HEK293 (cell line): Measurements from ENCODE around the genes MTOR, KIAA2013, PLOD1 and TNFRSF1B.

GRCh38 chr1:10628723-10629151 lies 154.0 kb downstream of the PEX14 start:
- PRO-cap = no peak
- RRBS, 2 experiments = no CpG with 5 or more reads among the region's 6 CpGs

- PRO-cap = no peak
- RRBS, 2 experiments = 93 to 94% methylated on average over 9 of the region's 22 CpGs
Measured at GRCh38 chr1:10635995-10636534, 160.4 kb downstream of the CASZ1 start.

DNA sequence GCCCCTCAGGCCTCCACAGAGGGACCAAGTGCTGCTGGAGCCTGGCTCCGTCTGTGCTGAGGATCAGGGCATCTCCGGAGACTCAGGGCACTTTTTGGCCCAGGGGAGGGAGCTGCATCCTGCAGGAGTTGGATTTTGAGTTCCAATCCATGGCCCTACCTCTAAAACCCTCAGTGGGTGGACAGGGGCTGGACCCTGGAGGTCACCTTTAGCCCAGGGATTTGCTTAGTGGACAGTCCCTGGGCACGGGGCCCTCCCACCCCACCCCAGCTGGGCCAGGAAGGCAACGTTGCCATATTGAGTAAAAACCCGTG lies 141.7 kb downstream of the CASZ1 start:
- PRO-cap = no peak
- RRBS, 2 experiments = no CpG with 5 or more reads among the region's 5 CpGs

DNA sequence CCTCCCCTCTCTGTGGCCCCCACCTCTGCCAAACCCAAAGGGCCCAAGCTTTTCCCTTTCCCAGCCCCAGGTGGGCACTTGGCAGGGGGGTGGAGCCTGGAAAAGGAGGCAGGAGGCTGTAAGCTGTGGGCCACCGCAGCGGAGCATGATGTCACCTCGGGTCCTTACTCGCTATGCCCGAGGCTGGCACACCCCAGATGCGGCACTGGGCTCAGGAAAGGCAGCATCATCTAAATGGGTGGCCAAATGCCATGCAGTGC lies 124.9 kb downstream of the CASZ1 start:
- PRO-cap = no peak
- RRBS, 2 experiments = no CpG with 5 or more reads among the region's 6 CpGs

- PRO-cap = bidirectional peak, plus-strand start at chr1:10694876, minus-strand start at chr1:10694665
- RRBS, 2 experiments = under 1 to 1% methylated on average over 33 of the region's 101 CpGs
Measured at GRCh38 chr1:10694613-10695196, 101.7 kb downstream of the CASZ1 start.

GRCh38 chr1:10862668-10863187 lies 66.3 kb upstream of the CASZ1 start:
- PRO-cap = no peak
- RRBS, 2 experiments = no CpG with 5 or more reads among the region's 14 CpGs

- PRO-cap = no peak
- RRBS, 2 experiments = 2 to 3% methylated on average over 24 to 28 of the region's 87 CpGs
Measured at GRCh38 chr1:10866592-10867724, 70.5 kb upstream of the CASZ1 start.

DNA sequence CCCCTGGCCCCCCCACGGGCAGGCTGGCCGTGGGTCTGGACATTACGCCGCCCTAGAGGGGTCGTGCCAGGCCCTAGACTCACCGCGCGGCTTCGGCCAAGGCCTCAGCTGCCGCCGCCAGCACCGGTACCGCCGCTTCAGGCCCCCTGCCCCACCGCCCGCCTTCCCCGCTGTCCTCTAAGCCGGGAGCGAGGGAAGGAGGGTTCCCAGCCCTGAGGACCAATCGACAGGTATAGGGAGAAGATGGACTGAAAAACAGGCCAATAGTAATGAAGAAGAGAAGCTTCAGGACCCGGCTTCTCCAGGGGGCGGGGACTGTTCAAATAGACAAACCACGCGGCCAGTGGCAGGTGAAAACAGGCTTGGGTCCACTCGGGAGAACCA lies at the start of gene MTOR:
TSS of gene MTOR (minus strand) at position 190 of the 384 bp plus-strand sequence.
- PRO-cap = bidirectional peak, plus-strand start outside the sequence, minus-strand start at position 179 of the sequence
- RRBS, 2 experiments = 1 to 2% methylated on average over 7 to 8 of the region's 25 CpGs

DNA sequence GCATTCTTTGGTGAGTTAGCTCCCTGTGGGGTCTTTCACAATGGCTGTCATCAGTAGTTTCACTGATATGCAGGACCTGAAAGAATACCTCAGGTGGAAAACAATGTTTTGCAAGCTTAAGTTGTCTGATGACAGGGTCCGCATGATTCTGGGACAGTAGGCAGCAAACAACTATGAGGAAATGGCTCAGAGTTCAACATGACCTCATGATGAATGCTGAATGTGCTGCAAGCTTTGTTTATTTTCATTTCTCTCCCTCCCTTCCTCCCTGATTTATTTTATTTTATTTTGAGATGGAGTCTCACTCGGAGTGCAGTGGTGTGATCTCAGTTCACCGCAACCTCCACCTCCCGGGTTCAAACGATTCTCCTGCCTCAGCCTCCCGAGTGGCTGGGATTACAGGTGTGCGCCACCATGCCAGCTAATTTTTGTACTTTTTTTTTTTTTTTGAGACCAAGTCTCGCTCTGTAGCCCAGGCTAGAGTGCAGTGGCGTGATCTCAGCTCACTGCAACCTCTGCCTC lies 5.2 kb upstream of the UBIAD1 start:
- PRO-cap = no peak
- RRBS, 2 experiments = no CpG with 5 or more reads among the region's 9 CpGs

GRCh38 chr1:11562665-11563096 lies 83.7 kb downstream of the DISP3 start:
- PRO-cap = no peak
- RRBS, 2 experiments = no CpG with 5 or more reads among the region's 6 CpGs

DNA sequence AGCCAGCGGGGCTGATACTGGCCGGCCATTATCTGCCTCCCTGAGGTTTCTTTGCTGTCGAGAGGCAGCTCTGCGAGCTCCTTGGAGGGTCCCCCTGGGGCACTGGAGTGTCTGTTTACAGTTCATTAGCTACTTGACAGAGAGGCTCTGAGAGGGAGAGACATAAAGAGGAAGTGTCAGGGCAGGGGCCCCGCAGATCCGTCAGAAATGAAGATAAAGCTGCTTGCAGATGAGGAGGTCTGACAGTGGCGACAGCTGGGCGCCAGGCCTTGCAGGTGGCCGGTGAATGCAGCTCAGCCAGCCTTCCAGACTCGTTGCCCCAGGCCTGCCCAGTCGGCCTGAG lies 84.6 kb downstream of the DISP3 start:
- PRO-cap = no peak
- RRBS, 2 experiments = 3 to 7% methylated on average over 3 of the region's 11 CpGs

GRCh38 chr1:11725305-11726137 lies 10.4 kb upstream of the AGTRAP start:
- PRO-cap = no peak
- RRBS, 2 experiments = no CpG with 5 or more reads among the region's 15 CpGs

GRCh38 chr1:11786428-11786625 lies 19.4 kb downstream of the MTHFR start:
- PRO-cap = no peak
- RRBS, 2 experiments = no CpG with 5 or more reads among the region's 6 CpGs

- PRO-cap = no peak
- RRBS, 2 experiments = no CpG with 5 or more reads among the region's 18 CpGs
Measured at GRCh38 chr1:11787602-11788486, 17.9 kb downstream of the MTHFR start.

- PRO-cap = no peak
- RRBS, 2 experiments = no CpG with 5 or more reads among the region's 14 CpGs
Measured at GRCh38 chr1:11833105-11833877, 14.3 kb downstream of the NPPA start.

GRCh38 chr1:11925717-11926812 lies at the start of gene KIAA2013:
Gene KIAA2013 (minus strand): TSS chr1:11926427.
- PRO-cap = bidirectional peak, plus-strand start at chr1:11926601, minus-strand start at chr1:11926420
- RRBS, 2 experiments = under 1 to 2% methylated on average over 29 of the region's 113 CpGs

DNA sequence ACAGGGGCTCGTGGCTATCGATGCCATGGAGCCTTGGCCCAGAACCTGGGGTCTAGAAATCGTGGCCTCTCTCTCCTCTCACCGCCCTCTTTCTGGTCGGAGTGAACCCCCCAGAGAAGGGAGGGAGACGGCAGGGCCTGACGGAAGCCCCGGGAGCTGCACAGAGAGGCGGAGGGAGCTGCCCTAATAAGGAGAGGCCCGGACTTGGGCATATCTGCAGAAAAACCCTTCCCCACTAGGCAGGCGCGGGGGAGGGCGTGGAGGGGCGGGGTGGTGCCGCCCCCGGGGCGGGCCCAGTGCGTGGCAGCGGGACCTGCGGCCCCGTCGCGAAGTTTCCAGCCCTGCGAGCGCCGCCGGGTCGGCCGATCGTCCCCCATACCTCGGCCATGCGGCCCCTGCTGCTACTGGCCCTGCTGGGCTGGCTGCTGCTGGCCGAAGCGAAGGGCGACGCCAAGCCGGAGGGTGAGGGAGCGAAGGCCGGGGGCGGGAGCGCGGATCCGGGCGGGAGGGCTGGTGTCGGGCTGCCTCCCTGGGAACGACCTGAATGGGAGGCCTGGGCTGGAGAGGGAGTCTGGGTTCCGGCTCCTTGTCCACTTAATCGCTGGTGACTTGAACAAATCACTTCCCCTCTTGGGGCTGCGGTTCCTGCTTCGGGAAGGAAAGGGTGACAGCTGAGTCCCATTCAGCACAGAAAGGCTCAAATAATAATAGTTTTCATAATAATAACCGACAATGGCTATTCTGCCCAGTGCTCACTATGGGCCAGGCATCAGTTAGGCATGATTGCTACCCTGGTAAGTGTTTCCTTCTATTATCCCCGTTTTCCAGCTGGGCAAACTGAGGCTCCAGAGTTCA lies at the start of gene PLOD1:
TSS of gene PLOD1 (plus strand) at position 324 of the 855 bp plus-strand sequence.
- PRO-cap = bidirectional peak, plus-strand start at position 161 of the sequence, minus-strand start at position 94 of the sequence; bidirectional peak, plus-strand start at position 338 of the sequence, minus-strand start at position 406 of the sequence
- RRBS, 2 experiments = 1 to 2% methylated on average over 31 of the region's 52 CpGs

GRCh38 chr1:11967235-11967674 lies 13.0 kb upstream of the MFN2 start:
- PRO-cap = no peak
- RRBS, 2 experiments = no CpG with 5 or more reads among the region's 4 CpGs

DNA sequence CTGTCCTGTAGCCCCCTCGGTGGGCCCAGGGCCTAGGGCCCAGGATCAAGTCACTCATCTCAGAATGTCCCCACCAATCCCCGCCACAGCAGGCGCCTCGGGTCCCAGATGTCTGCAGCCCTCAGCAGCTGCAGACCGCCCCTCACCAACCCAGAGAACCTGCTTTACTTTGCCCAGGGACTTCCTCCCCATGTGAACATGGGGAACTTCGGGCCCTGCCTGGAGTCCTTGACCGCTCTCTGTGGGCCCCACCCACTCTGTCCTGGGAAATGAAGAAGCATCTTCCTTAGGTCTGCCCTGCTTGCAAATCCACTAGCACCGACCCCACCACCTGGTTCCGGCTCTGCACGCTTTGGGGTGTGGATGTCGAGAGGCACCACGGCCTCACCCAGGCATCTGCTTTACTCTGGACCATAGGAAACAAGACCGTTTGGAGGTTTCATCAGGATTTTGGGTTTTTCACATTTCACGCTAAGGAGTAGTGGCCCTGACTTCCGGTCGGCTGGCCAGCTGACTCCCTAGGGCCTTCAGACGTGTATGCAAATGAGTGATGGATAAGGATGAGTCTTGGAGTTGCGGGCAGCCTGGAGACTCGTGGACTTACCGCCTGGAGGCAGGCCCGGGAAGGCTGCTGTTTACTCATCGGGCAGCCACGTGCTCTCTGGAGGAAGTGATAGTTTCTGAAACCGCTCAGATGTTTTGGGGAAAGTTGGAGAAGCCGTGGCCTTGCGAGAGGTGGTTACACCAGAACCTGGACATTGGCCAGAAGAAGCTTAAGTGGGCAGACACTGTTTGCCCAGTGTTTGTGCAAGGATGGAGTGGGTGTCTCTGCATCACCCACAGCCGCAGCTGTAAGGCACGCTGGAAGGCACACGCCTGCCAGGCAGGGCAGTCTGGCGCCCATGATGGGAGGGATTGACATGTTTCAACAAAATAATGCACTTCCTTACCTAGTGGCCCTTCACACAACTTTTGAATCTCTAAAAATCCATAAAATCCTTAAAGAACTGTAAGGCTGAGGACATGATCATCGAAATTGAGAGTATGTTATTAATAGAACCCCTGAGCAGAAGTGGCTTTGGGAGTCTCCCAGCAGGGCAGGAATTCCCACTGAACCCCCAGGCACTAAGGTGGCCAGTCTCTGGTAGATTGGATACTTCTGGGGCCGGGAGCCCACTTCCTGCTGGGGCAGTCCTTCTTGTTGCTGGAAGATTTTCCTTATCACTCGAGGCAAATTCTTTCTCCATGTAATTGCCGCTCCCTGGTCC lies 23.2 kb upstream of the TNFRSF1B start:
- PRO-cap = no peak
- RRBS, 2 experiments = no CpG with 5 or more reads among the region's 34 CpGs

DNA sequence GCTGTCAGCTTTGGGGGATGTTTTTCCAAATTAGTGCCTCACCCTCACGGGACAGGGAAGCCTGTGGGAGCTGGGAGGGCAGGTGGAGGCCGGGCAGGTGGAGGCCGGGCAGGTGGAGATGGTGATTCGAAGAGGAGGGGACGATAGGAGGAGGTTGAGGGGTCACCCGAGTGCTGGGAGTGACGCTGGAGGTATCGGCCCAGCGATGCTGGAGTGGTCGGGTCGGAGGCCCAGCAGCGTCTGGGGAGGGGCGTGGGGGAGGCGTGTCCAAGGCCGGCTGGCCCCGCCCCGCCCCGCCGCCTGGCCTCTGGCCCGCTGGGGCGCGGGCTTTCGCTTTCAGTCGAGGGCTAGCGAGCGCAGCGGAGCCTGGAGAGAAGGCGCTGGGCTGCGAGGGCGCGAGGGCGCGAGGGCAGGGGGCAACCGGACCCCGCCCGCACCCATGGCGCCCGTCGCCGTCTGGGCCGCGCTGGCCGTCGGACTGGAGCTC lies at the start of gene TNFRSF1B:
TSS of gene TNFRSF1B (plus strand) at position 339 of the 487 bp plus-strand sequence.
- PRO-cap = unidirectional peak, plus-strand start at position 339 of the sequence
- RRBS, 2 experiments = 67% methylated on average over 1 of the region's 44 CpGs; no CpG with 5 or more reads in 1 of the 2 experiments